Hematopoietic multipotent progenitor cell (in vitro differentiated cells): ENCODE data around the gene BNIP2.

- CAGE, long polyA plus RNA = no peak
Observed at GRCh38 chr15:58602084-58602820, 147.3 kb downstream of the ADAM10 start.

DNA sequence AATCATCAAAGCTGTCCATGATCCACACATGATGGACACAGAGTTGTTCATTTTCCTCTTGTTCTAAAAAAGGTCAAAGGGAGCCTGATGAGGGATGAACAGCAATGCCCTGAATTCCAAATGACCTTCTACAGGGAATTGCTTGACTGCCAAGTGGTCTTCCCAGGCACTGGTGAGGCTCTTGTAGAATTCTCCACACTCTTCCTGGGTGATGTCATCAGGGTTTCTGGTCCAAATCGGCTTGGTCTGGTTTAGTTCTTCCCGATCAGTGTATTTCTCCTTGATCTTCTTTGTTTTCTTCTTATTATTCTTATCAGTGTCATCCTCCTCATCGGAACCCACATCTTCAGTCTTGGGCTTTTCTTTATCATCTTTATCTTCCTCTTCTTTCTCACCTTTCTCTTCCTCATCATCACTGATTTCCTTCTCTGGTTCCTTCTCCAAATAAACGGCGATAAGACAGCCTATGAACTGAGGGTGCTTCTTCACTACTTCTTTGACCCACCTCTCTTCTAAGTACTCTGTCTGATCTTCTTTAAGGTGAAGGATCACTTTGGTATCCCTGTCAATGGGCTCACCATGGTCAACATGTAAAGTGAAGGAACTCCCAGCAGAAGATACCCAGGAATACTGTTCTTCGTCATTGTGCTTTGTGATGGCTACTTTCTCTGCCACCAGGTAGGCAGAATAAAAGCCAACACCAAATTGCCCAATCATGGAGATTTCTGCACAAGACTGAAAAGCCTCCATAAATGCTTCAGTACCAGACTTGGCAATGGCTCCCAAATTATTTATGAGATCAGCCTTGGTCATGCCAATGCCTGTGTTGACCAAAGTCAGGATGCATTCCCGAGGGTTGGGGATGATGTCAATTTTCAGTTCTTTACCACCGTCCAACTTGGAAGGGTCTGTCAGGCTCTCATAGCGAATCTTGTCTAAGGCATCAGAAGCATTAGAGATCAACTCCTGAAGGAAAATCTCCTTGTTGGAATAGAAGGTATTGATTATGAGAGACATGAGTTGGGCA, 57.1 kb downstream of the ADAM10 start:
- CAGE, long polyA plus RNA = no peak

DNA sequence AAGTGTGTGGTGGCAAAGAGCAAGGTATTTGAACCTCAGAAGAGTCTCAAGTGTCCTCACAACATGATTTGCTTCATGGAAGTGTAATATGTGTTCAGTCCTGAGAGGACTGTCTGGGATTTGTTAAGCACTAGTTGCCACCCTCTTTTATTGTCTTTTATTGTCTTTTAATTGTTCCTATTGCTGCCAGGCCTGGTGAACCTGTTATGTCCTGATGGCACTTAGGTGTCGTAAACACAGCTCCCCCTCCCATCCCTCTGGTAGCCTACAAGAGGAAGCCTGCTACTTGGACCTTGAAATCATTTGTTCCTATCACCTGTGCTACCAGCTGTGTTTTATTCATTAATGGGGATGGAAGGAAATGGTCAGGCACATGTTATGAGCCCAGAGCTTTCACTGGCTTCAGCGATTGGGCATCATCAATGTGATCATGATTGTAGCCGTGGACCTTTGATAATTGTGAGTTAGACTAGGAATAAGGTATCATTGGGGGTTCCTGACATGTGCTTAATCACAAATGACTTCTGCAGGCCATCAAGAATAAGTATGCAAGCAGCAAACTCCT, 19.4 kb downstream of the CCNB2 start:
- CAGE, long polyA plus RNA = no peak

GRCh38 chr15:59256022-59256942, 49.6 kb downstream of the LDHAL6B start:
- CAGE, long polyA plus RNA = no peak

DNA sequence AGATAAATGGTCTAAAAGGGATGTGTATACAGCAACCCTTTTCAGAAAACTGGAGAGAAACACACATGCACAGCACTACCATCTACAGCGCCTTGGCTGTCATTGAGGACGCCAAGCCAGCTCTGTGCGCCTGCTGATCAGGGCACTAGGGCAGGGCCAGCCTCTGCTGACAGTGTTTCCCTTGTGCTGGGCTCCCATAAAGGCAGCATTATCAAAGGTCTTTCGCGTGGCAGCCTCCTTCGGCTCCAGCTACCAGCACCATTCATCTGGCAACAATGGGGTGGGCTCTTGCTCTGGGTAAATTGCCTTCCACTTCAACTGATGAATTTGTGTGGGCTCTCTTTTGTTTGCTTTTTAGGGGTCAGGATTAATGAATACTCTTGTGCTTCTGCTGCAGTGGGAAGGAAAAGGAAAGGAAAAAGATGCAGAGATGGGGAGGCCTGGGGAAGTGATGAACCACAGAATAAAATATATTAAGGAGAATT, 53.5 kb downstream of the LDHAL6B start:
- CAGE, long polyA plus RNA = no peak

GRCh38 chr15:59271795-59272256, 65.2 kb downstream of the LDHAL6B start:
- CAGE, long polyA plus RNA = no peak

DNA sequence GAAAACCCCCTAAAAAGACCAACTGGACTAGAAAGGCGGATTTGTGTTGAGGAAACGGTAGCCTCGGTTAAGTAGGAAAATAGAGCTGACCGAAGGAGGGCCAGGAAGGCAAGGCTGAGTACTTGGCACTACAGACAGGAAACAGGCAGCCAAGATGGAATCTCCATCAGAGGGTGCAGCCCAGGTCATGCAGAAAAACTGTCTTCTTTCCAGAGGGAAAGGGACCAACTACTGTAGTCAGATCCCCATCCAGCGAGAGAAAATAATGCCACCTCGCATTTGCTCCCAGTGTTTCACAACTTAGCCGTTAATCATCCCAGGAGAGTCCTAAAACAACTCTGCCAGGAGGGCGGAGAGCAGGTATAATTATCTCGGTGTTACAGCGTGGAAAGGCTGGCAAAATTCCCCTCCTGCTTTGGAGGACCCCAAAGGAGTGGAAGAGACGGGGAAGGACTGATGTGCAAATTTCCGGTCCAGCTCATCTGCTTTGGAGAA, 77.3 kb downstream of the MYO1E start:
- CAGE, long polyA plus RNA = no peak

DNA sequence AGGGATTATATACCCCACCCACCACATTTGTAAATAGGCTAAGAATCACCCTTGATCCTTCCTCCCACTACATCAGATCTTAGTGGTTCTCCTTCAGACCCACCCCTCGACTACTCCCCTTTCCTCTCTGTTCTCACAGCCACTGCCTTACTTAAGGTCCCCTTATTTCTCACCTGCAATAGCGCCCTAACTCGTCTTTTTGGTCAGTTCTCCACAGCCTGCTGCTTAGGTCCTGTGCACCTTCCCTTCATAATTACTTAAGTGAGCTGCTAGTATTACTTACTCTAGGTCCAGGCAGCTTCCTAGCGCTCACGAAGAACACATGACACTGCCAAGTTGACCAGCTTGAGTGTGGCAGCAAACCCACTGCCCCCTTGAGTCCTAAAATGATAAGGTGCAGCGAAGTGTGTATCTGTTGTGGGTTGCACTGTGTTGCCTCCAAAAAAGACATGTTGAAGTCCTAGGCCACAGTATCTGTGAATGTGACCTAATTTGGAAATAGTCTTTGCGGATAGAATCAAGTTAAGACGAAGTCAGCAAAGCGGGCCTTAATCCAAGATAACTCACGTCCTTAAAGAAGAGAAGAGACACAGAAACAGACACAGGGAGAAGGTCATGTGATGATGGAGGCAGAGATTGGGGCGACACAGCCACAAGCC, 62.7 kb downstream of the MYO1E start:
- CAGE, long polyA plus RNA = no peak

DNA sequence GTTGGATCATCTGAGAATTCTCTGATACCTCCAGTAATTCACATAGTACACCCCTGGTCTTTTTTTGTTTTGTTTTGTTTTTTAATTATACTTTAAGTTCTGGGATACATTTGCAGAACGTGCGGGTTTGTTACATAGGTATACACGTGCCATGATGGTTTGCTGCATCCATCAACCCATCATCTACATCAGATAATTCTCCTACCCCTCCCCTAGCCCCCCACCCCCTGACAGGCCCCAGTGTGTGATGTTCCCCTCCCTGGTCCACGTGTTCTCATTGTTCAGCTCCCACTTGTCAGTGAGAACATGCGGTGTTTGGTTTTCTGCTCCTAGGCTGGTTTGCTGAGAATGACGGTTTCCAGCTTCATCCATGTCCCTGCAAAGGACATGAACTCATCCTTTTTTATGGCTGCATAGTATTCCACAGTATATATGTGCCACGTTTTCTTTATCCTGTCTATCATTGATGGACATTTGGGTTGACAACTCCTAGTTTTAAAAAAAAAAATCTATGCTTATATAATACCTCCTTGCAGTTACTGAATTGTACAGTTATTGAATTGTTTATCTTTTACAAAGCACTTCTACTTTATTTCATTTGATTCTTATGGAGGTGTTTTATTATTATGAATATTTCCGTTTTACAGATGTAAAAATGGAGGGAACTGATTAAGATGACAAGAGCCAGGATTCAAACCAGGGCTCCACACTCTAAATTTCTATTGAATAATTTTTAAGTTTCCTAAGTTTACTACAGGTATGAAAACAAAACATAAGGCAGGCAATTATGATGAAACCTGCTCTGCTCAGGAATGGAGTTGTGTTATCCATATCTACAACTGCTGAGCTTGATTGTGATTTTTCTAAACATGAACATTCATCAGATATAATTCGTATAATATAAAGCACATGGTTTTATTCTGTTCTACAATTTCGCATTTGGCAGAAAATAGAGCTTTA, 35.9 kb downstream of the MYO1E start:
- CAGE, long polyA plus RNA = no peak

- CAGE, long polyA plus RNA = no peak
Observed at GRCh38 chr15:59516577-59517008, 78.6 kb downstream of the FAM81A start.

- CAGE, long polyA plus RNA = no peak
Observed at GRCh38 chr15:59537416-59537715, 74.2 kb upstream of the GCNT3 start.

- CAGE, long polyA plus RNA = no peak
Observed at GRCh38 chr15:59674307-59674779, 14.8 kb downstream of the BNIP2 start.

- CAGE, long polyA plus RNA = no peak
Observed at GRCh38 chr15:59686343-59686689, 2.8 kb downstream of the BNIP2 start.

GRCh38 chr15:59689213-59689712, at the start of gene BNIP2:
Gene BNIP2, minus strand, starts transcription at chr15:59689320.
- CAGE, long polyA plus RNA = no peak

GRCh38 chr15:60350970-60351447, 46.8 kb downstream of the ANXA2 start:
- CAGE, long polyA plus RNA = no peak

DNA sequence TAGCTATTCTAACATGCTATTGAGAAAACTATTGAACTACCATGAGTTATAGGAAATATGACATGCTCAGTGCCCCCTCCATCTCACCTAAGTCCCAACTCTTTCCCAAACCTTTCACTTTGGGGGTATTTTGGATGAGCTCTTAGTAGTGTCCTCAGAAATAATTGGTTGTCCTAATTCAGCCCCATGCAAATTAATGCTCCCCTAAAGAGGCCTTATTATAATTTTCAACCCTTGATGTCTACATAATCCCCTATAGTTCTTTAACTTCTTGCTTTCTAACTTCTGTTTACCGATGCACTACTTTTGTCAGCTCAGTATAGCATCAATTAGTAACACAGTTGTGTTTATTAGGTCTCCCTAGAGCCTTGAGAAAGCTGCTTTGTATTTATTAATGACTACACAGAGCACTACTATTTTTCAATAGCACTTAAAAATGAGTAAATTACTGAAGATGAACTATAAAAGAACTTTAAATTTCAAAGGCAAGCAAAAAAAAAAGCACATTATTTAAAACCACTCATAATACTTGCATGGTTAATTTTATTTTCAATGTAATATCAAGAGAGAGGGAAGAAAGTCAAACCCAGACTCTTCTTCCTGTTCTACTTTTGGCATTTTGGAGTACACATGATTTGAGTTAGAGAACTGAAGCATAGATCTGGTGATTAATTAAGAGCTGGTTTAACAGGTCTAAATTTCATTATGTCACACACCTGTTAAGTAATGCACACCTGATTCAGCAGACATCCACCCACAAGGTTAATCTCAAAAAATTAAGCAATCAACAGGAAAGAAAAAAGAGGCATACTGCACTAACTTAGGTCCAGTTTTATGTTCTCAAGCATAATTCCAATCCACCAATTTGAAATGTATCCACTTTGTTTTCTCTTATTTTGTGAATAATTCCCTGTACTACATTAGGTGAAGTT, 100.9 kb upstream of the ICE2 start:
- CAGE, long polyA plus RNA = no peak

- CAGE, long polyA plus RNA = no peak
Observed at GRCh38 chr15:60582698-60583720, 104.1 kb upstream of the ICE2 start.

- CAGE, long polyA plus RNA = no peak
Observed at GRCh38 chr15:60592355-60593285, 113.7 kb upstream of the ICE2 start.

GRCh38 chr15:60616102-60616640, 137.2 kb upstream of the ICE2 start:
- CAGE, long polyA plus RNA = no peak

DNA sequence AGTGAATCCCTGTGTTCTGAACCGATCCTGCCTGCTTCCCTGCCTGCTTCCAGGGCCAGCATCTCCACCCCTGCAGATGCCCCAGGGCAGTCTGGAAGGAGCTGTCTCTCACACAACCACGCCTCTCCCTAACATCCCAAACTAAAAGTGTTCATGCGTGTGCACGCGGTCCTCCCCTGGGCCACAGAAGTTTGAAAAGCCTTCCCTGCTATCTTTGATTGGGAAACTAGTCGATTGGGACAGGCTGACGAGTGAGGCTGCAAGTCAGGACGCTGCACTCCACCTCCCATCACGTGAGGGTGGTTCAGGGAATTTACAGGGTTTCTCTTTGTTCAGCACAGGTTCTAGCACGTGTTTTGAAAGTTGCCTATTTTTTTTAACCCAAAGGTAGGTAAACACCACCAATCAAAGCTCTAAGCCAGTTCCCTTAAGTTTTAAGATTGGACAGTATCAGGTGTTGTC, 341.0 kb upstream of the ICE2 start:
- CAGE, long polyA plus RNA = no peak